Left lung (tissue), 1 donor: ENCODE results near the genes CCDC159, ZNF844 and BEST2.

GRCh38 chr19:10901767-10902202 lies 26.7 kb downstream of the YIPF2 start:
- PRO-cap, result no peak

- PRO-cap, result no peak
These were observed 23.0 kb upstream of the LDLR start for GRCh38 chr19:11066210-11066709.

GRCh38 chr19:11159633-11160411 lies 4.2 kb upstream of the SPC24 start:
- PRO-cap, result no peak

DNA sequence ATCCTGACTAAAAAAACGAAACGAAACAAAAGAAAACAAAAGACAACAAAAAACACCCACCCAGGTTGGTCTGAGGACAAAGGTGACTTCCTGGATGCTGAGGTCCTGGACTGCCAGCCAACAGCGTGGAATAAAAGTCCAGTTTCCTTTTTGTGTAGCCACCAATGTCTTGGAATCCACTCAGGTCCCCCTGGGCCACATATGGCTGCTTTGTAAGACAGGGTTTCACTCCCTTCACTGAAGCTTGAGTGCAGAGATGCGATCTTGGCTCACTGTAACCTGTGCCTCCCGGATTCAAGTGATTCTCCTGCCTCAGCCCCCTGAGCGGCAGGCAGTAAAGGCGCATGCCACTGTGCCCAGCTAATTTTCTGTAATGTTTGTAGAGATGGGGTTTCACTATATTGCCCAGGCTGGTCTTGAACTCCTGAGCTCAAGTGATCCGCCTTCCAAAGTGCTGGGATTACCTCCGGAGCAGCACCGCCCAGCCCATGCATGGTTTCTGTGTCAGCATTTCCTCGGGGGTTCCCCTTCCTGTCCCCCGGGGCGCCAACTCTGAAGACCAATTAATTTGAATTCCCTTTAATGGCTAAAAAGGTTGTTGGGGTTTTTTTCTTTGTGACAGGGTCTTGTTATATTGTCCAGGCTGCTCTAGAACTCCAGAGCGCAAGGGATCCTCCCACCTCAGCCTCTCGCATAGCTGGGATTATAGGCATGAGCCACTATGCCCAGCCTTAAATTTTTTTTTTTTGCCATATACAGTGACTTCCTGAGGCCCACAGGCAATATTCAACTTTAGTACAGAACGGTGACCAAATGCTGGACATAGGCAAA lies 17.5 kb downstream of the KANK2 start:
- PRO-cap, result no peak

GRCh38 chr19:11323907-11324905 lies 15.3 kb downstream of the RAB3D start:
- PRO-cap, result bidirectional peak, plus-strand start at chr19:11324512, minus-strand start at chr19:11324432

GRCh38 chr19:11345906-11347009 lies at the start of gene CCDC159:
Gene CCDC159, plus strand, starts transcription at chr19:11346519.
- PRO-cap, result bidirectional peak, plus-strand start at chr19:11346572, minus-strand start at chr19:11346267; unidirectional peak, plus-strand start at chr19:11346750; unidirectional peak, plus-strand start at chr19:11346859

DNA sequence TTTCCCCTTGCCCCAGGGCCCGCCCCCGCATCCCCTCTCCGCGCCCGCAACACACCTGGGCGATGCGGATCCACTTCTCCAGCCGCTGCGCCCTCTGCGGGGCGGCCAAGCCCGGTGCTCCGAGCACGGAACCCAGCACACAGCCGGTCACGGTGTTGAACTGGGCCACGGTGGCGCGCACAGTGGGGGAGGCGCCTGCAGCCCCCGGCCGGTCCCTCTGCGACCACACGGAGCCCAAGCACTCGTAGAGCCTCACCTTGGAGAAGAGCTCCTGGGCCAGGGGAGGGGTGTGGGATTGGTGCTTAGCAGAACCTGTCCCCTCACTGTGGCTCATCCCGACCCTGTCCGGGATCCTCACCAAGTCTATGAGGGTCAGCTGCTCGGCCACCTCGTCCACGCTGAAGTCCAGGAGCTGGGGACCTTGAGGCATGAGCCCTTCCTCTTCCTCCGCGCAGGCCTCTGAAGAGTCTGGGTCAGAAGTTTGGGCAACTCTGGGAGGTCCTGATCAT lies 12.7 kb downstream of the RGL3 start:
- PRO-cap, result no peak

- PRO-cap, result unidirectional peak, plus-strand start at chr19:11446816
These were observed 11.2 kb downstream of the PRKCSH start for GRCh38 chr19:11446649-11446935.

- PRO-cap, result unidirectional peak, plus-strand start at chr19:11535879
These were observed 3.0 kb upstream of the CNN1 start for GRCh38 chr19:11535740-11536013.

- PRO-cap, result no peak
These were observed 15.8 kb downstream of the ZNF440 start for GRCh38 chr19:11829644-11830524.

DNA sequence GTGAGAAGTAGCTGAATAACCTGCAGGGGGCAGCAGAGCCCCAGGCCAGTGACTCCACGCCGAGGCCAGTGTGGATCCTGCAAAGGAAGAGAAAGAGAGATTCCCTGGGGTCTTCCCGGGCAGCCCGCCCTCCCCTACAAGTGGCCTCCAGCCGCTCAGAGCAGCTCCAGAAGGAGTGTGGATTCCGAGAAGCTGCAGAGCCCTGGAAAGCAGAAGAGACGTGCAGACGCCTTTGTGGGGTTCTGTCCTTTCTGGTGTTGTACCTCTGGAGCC lies 869 bp upstream of the ZNF763 start:
- PRO-cap, result no peak

DNA sequence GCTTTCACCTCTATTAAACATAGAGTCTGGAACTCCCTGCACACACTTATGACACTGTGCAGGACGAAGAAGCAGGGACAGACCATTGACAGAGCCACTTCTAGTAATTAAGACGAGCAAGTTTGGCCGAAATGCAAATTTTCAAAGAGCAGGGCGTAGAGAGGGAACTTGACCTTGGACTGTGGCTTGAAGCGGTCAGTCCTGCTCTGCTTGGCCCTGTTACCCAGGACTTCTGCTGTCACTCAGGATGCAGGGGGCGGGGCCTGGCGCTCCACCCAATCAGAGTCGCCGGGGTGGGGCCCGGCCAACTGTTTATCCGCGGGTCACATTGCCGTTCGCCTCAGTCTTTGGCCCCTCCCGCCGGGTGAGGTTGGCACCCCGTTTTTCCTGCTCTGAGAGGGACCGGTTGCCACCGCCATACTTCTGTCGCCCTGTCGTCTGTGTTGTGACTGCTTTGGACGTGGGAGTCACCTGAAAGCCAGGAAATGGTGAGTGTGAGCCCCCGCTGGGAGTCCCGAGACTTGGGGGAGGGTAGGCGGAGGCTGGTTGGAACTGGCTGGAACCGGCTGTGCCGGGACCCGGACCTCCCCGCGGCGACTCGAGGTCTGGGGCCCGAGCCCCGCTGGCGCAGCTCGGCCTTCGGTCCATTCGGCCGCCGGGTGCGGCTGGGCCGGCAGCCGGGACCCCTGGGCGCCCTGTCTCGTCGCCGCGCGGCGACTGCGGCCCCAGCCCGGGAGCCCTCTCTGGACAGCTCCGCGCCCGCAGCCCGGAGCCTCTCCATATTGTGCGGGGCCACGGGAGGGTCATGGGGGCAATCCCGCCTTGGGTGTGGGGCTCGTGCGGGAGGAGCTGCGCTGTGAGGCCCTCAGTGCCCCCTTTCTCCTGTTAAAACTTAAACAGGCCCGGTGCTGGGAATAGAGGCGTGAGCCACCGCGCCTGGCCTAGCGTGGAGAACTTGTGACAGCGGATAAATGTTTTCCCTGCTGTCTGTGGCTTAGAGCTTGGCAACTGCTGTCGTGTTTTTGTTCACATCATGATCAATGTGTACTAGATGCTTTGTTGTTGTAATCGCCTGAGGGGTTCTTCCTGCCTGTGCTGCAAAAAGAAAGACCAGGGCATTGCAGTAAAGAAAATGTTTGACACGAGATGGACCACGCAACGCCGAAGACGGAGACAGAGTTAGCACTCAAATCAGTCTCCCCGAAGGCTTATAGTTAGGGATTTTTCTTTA lies at the start of gene ZNF844:
ZNF844 (plus strand) TSS at position 343 of the 1,231 bp plus-strand sequence.
- PRO-cap, result bidirectional peak, plus-strand start at position 343 of the sequence, minus-strand start at position 193 of the sequence; bidirectional peak, plus-strand start at position 647 of the sequence, minus-strand start at position 604 of the sequence

DNA sequence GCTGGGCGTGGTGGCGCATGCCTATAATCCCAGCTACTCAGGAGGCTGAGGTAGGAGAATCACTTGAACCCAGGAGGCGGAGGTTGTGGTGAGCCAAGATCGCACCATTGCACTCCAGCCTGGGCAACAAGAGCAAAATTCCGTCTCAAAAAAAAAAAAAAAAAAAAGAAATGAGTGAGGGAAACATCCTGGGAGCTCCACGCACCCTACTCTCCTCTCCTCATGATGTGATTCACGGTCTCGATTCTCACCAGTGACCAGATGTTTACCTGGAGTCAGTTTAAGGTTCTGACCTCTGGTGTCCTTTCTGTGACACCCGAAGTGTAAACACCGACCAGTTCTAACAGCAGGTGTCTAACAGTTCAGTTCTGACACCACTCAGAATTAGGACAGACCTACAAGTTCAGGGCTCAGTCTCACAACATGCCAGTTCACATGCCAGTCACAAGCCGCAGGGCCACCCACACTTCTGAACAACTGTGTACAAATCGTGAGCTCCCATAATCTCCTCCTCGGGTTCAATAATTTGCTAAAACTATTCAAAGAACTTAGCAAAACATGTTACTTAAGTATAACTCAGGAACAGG lies 6.1 kb downstream of the ZNF564 start:
- PRO-cap, result no peak

DNA sequence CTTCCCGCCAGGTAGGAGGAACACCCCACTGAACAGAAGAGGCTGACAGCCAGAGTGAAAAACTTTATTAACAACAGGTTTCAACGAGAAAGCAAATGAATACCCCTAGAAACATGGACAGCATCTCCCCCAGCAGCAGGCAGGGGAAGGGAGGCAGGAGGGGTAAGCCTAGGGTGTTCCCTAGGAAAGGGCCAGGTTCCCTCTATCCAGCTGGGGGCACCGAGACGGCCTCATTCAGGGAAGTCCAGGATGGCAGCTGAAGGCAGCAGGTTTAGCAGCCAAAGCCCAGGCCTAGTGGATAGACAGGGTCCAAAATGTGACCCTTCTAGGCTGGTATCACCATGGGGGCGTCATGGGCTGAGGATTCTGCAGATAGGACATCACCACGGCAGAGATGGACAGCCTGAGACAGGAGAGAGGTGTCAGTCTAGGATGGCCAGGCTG lies 1.2 kb downstream of the WDR83OS start:
- PRO-cap, result no peak

DNA sequence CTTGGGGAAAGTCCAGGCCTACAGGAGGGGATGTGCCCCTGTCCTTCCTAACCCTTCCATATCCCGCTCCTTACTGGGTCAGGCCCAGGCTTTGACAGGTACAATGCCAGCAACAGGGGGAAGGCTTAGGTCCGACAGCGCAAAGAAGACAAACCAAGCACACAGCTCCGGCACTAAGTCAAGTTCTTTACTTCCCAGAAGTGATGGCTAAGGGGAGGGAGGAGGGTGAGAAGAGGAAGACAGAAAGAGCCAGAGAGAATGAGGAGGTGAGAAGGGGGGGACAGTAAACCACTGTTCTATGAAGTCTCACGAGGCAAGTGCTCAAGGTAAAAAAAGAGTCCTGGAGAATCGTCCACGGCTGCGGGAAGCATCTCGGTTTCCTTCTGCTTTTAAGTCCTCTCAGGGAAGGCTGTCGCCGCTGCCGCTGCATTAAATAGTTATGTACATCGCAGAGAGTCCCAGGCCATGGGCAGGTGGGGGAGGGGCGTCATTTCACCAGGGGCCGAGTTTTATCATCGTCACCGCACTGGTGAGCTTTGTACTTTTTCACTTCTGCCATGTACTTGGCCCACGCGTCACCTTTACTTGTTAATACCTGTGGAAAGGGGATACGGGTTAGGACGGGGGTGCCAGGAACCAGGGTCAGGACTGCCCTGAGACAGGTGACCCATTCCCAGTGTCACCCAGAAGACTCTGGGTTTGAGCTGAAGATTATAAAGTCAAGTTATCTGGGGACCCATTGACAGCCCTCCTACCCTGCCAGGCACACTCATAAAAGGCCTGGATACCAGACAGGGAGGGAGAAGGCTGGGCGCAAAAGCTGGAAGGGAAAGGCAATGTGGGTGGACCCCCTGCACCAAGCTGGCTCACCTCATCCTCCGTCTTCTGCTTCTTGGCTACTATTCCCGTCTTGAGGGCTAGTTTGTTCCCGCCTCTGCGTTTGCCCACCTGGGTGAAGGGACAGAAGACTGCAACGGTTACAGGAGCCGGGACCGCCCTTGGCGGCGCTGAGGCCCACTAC lies 3.7 kb downstream of the TRIR start:
- PRO-cap, result no peak

DNA sequence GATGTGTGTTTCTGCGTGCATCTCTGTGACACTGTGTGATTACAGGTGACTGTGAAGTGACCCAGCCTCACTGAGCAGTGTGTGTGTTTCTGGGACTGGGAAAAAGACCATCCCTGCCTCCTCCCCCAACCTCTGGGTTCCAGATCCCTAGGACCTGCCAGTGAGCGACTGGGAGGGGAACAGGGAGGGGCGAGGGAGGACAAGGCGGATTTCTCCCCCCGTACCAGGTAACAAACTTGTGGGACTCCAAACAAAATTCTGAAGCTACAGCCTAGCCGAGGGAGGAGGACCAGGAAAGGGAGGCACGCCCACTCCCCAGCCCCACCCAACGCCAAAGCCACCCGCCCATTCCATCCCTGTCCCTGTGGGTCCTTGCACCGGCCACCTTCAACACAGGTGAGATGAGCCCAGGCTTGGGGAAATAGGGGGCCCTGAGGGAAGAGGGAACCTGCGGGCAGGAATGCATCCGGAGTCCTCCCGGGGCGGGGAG lies at the start of gene BEST2:
BEST2 (plus strand) TSS at position 348 of the 490 bp plus-strand sequence.
- PRO-cap, result no peak

DNA sequence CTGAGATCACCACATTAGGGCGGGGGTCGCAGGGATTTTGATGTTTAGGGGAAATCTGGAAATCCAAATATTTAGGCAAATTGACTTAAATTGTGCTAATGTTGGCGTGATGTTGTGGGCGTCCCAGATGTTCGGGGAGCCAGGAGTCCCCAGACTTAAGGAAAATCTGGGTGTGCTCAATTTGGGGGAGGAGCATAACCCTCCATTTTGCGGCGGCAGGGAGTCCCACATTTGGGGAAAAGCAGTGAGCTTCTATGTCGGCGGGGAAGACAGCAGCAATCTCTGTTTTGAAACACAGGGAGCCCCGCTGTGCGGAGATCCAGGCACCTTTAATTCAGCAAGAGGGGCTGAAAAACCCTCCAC lies 3.3 kb upstream of the HOOK2 start:
- PRO-cap, result no peak

- PRO-cap, result no peak
These were observed 3.3 kb downstream of the JUNB start for GRCh38 chr19:12794501-12795081.

DNA sequence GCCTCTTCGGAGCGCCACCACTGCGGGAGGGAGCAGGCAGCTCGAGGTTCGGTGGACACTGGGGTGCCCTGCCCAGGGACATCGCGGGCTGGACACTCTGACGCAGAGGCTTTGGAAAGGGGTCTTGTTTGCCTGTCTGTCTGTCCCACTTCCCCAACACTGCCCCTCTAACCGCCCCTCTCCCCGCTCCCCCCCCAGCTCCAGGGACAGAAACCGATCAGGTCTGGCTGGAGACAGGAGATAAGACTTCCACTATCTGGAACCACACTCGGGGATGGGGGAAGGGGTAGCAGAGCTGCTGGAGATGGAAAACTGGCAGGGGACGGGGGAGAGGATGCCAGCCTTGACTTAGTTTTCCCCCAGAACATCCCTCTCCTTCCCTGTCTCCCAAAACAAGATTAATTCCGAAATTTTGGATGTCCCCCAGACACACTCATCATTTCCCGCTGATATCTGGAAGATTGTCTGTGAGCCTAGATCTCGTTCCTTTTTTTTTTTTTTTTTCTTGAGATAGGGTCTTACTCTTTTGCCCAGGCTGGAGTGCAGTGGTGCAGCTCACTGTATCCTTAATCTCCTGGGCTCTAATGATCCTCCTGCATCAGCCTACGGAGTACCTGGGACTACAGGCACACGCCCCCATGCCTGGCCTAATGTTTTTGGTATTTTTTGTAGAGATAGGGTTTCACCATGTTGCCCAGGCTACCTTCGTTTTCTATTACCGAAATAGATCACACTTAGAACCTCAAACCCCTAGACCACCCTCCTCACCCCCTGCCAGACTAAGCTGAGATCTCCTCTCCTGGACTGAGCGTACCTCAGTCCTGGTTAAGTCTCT lies 661 bp downstream of the KLF1 start:
- PRO-cap, result no peak

GRCh38 chr19:13007450-13008245 lies 12.4 kb downstream of the NFIX start:
- PRO-cap, result no peak